Fallopian tube (tissue), 1 donor: ENCODE measurements around the genes PCBD2, MACROH2A1 and CXCL14.

DNA sequence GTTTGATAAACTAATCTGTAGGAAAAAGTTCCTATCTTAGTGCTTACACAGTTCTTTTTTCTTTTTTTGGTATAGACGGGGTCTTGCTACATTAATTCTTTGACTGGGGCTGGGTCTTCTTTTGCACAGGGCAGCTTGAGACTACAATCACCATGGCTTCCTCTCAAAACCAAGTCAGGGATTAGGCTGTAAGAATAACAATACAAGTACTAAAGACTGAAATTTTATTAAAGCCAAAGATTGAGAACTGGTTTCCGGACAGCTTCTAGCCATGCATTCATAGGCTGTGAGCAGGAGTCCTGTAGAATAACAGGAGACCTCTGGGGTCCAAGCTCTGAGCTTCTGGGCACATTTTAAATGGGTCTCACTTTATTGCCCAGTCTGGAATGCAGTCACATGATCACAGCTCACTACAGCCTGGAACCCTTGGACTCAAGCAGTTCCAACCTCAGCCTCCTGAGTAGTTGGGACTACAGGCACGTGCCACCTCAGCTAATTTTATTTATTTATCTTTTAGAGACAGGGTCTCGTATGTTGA lies 15.5 kb downstream of the CDKN2AIPNL start:
- PRO-cap, result no peak

DNA sequence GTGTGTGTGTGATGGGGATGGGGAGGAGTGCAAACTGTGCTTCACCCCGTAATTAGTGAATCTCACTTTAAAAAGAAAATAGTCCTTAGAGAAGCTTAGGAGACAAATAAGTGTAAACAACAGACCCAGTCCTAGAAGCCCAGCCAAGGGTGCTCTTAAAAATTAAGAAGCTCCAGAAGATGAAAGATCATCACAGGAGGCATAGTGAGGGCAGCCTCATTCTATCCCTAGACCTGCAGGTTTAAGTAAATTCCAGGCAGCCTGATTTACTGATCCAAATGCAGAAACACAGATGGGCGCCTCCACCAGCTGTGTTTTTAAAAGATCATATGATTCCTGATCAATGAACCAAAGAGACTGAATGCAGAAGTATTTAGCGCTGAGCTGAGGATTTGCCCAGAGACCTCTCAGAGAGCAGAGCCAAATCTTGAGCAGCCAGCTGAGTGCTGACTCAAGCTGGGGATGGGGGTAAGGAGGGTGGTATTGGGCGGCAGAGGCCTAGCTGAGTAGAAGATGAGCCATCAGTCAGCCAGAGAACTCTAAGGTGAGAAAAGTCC lies 34.0 kb upstream of the CDKN2AIPNL start:
- PRO-cap, result no peak

DNA sequence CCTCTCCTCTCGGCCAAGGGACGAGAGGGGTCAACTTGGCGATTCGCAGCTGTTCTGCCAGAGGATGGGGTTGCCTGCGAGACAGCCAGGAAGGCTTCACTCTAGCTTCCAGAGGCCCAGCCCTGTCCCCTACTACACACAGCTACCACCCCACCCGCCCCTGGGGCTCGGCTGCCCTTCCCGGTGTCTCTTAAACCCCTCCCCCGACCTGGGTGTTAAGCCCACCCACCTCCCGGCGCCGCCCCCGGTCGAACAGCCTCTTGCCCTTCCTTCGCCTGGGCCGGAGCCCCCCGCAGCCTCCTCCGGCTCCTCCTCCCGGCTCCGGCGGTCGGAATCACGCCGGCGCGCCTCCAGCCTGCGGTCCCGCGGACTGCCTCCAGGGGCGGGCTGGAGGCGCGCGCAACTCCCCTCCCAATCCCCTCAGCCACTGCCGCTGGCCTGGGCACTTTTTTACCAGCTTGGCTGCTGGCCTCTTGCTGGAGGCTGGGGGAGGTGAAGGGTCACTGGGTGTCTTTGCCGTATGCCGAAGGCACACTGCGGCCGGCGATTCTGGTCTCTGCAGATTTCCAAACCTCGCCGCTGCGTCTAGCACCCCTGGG lies 2.0 kb downstream of the JADE2 start:
- PRO-cap, result bidirectional peak, plus-strand start at position 265 of the sequence, minus-strand start at position 323 of the sequence

DNA sequence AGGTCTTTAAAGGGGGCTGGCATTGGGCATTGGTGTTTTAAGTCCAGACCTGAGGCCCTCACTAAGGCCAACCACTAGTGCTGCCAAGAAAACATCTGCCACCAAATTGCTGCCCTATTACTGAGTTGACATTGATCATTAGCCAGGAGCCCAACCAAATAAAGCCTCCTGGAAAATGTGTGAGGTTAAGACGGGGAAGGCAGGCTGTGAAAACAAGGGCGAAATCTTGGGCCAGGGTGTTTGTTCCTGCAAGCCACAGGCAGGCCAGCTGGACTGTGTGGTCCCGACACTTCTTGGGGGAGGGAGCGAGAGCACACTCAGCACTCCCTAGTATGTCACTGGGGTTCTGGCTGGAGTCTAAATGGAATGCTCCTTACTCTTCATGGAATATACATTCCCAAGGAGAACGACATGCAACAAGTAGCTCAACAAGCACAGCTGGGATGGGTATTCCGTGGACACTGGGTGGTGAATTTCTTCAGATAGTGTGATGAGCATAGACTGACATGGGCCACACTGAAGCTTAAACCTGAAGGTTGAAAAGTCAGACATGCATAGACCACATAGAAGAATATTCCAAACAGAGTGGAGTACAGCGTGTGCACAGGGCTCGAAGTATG lies 5.2 kb downstream of the JADE2 start:
- PRO-cap, result no peak

DNA sequence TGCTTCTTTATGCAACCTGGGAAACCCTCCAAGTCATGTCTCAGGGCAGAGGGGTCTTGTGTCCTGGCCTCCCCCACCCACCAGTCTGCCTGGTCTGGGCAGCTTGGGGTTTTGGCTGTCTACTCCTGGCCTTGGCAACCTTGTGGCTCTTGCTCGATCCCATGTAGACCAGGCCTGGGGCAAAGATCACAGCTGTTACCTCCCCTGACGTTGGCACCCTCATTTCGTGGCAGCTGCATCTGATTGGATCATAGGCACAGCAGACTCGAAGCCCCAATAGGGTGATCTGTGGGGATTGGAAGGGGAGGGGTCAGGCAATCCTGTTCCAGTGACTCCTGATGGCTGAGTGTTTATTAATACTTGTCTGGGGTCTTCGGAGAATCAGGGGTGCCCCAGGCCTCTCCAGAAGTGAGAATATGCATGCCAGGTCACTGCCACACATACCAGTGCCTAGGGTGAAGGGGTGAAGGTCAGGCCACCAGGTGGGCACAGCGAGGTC lies 28.5 kb downstream of the JADE2 start:
- PRO-cap, result no peak

- PRO-cap, result no peak
Measured at GRCh38 chr5:134560387-134561048, 35.0 kb downstream of the JADE2 start.

DNA sequence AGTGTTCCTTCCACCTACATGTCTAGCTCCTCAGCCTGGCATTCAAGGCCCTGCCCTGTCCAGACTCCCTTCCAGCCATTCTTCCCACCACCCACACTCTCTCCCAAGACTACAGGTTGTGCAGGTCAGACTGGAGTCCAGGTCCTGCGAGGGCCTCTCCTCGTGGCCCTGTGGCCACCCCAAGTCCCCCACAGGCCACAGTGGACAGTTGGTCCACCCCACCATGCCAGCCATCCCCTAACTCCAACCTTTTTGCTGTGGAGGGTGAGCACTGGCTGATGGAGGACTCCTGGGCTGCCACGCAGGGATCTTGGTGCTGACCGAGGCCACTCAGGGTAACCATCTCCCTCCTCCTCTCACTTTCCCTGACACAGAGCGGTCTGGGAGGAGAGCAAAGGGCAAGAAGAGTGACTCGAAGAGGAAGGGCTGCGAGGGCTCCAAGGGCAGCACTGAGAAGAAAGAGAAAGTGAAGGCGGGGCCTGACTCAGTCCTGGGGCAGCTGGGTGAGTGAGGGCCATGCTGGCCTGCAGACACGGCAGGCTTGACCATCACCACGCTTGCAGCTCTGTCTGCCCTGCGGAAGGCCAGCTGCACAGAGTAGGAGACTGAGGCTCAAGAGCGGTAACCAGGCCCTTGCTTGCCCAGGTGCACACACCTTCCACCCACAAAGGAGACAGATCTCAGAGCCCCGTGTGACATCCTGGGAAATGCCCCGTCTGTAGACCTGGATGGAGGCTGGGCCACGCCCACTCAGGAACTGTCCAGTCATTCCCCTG lies 51.1 kb downstream of the JADE2 start:
- PRO-cap, result no peak

DNA sequence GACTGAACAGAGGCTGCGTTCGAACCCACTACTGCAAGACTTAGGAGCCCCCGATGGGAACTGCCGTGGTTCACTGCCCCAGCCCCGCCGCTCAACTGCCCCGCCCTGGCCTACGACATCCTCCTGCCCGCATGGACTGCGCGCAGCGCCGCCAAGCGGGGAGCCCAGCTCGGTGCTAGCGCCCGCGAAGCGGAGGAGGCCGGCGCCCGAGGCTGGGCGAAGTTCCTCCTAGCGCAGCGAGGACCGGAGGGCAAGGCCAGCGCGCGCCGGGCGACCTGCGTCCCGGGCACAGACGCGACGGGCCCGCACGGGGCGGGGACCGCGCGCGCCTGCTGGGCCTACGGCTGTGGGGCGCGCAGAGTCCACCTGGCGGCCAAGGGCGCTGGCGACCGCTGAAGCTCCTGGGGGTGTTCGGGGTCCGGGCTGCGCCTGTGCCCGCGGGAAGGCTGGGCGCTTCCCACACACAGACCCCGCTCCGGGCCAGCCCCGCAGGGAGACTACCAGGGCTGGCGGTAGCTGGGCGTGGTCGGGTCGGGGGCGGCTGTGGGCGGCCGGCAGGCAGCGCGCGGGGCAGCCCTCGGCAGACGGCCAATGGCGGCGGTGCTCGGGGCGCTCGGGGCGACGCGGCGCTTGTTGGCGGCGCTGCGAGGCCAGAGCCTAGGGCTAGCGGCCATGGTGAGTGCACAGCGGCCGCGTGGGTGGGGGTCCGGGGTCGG lies at the start of gene PCBD2:
PCBD2 (plus strand) TSS at position 583 of the 716 bp plus-strand sequence.
- PRO-cap, result bidirectional peak, plus-strand start at position 358 of the sequence, minus-strand start at position 97 of the sequence; bidirectional peak, plus-strand start at position 583 of the sequence, minus-strand start at position 472 of the sequence

GRCh38 chr5:134925048-134926202 lies 20.5 kb downstream of the PCBD2 start:
- PRO-cap, result no peak

DNA sequence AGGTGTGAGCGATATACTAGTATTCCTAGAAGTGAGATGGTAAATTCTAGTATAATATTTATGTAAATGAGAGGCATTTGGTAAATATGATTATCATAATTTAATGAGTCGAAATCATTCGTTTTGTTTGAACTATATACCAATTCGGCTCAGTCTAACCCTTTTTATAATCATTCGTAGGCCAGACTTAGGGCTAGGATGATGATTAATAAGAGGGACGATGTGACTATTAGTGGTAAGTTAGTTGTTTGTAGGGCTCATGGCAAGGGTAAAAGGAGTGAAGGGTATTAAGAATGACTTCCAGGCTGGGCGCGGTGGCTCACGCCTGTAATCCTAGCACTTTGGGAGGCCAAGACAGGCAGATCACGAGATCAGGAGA lies 23.3 kb downstream of the PCBD2 start:
- PRO-cap, result no peak

DNA sequence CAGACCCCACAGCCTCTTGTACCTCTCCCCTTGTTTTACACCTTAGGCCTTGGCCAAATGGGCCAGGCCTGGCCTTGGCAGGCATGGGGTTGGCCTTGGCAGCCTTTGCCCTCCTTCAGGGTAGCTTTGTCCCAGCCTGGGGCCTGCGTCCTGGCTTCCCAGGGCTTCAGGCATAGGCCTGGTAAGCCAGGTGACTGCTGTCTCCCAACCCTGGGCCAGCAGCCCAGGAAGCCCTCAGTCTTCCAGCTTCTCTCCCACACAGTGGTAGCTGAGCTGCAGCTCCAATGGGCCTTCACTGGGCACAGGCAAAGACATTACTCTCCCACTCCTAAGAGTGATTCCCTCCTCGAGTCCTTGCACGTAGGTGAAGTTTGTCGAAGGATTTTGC lies 1.0 kb upstream of the PITX1 start:
- PRO-cap, result no peak

DNA sequence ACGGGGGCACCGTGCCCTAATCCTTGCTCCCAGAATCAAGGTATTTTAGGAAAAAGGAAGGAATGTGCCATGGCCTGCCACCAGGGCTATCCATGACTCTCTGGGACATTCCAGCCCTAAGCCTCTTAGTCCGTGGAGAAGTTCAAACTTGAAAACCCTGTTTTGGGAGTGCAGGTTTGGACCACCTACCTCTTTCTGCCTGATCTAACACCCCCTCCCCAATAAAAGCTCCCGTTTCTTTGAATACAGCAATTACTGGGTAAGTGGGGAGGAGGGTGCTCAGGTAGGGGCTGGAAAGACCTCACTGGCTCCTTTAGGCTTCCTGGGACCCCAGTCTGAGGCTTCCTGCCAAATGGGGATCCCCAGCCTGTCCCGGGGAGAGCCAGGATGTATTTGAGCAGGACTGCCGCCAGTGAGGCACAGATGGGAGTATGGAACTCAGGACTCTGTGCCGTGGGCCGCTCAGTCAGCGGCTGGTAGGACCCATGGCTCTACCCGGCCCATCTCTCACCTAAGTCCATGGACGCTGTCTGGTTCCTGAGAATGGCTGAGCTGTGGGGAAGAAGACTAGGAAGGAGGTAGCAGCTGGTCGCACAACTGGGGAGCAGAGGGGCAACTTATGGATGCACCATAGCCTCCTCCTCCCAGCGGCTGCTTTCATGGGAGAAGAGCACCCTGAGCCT lies 3.7 kb upstream of the PITX1 start:
- PRO-cap, result no peak

- PRO-cap, result no peak
Measured at GRCh38 chr5:135134925-135135376, 100.9 kb upstream of the PITX1 start.

- PRO-cap, result no peak
Measured at GRCh38 chr5:135135666-135136294, 101.8 kb upstream of the PITX1 start.

- PRO-cap, result no peak
Measured at GRCh38 chr5:135141737-135142250, 107.8 kb upstream of the PITX1 start.

DNA sequence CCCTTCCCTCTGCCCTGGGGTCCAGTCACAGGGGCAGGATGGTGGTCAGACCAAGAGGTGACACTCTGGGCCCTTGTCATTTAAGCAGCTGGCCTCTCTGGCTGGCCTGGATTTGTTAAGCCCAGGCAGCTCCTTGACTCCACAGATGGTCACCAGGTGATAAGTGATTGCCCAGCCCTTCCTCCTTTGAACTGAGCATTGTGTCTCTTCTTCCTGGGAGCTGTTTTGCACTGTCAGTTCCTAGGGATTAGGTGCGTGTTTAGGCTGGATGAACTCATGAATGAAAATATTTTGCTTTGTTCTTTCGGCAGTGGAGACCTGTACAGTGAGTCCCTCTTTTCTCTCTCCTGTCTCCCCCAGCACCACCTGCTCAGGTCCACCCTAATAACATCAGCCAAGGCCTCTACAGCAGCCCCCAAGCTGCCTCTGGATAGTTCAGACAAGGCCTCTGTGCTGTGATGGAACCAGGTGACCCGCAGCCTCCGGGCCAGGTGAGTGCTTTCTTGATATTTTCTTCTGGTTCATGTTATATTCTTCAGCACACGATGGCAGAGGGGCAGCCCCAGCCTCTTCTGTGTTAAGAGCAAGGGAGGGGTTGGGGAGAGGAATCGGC lies 139.8 kb upstream of the PITX1 start:
- PRO-cap, result no peak

- PRO-cap, result no peak
Measured at GRCh38 chr5:135398835-135399121, 253 bp downstream of the MACROH2A1 start.

DNA sequence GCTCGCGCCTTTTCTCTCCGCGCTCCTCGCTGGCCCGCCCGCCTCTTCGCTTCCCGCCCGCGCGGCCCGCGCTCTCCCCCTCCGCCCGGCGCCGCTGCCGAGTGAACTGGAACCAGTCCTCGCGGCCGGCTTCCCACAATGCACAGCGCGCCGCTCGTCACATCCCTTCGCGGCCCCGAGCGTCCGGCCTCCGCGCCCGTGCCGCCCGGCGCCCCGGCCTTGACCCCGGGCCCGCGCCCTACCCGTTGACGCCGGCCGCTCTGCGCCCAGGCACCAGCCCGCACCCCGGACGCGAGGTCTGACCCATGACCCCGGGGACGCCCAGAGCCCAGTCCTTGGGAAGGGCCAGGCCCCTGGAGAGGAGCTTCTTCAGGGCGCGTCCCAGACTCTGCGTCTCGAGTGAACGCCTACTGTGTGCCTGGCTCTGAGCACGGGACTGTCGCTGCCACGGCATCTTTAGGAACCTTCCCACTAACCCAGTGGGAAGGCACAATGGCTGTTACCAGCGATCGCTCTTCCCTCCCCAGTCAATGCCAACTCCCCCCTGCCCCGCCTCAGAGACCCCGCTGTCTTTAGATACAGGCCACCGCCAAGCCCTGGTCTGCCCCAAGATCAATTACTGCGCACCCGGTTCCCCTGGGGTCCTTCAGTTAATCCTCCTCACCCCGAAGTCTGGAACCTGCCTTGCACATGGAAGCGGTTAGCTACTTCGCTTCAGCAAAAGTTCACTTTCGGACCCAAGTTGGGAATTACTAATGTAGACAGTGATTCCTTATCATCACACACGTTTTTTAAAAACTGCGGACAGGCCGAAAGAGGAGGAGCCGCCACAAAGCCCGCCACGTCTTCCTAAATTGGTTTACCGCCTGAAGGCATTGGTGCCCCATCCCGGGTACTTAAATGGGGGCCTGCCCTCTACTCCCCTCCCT lies at the start of gene MACROH2A1:
MACROH2A1 (minus strand) TSS at position 110 of the 929 bp plus-strand sequence.
- PRO-cap, result bidirectional peak, plus-strand start at position 166 of the sequence, minus-strand start at position 47 of the sequence

DNA sequence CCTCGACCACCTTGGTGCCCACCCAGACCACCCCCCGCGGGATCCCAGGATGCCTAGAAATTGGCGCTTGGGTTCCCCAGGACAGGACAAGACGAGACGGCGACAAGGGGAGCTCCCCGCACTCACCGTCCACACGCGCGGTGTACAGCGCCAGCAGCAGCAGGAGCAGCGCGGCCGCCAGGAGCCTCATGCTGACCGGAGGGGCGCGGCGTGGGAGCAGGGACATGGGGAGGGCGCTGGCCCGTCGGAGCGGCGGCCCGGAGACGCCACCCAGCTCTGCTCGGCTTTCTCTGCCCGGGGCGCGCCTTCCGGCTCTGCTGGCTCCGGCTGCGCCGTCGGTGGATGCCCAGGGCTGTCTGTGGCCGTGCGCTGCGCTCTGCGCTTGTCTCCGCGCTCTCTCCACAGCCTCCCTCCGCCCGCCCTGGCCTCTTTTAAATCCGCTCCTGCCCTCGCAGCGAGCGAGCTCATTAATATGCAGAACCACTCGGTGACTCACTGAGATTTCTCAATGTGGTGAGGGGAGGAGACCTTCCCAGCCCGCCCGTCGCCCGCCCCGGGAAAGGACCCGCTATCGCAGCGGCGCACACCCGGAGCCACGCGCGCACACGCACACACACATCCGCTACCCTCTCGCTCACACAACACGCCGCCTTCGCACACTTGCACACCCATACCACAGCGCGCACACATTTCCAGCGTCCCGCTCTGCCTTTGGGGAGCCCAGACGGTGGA lies at the start of gene CXCL14:
CXCL14 (minus strand) TSS at position 403 of the 732 bp plus-strand sequence.
- PRO-cap, result bidirectional peak, plus-strand start at position 586 of the sequence, minus-strand start at position 423 of the sequence

- PRO-cap, result no peak
Measured at GRCh38 chr5:136055361-136055885, 26.6 kb downstream of the TGFBI start.